Mesothelial cell of epicardium (in vitro differentiated cells): ENCODE measurements around the genes SPATA46, CCDC190, RGS4 and RGS5.

DNA sequence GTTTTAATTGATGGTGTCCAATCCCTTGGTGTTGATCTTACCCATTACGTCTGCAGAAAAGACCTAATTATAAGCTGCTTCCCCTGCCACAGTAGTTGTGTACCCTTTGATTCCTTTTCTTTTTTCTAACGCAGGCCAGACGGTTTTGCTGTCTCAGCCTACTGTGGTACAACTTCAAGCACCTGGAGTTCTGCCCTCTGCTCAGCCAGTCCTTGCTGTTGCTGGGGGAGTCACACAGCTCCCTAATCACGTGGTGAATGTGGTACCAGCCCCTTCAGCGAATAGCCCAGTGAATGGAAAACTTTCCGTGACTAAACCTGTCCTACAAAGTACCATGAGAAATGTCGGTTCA is 35.8 kb downstream of the ATF6 start:
- PRO-cap, result no peak

- PRO-cap, result no peak
Measured at GRCh38 chr1:161961199-161961962, 62.3 kb downstream of the OLFML2B start.

DNA sequence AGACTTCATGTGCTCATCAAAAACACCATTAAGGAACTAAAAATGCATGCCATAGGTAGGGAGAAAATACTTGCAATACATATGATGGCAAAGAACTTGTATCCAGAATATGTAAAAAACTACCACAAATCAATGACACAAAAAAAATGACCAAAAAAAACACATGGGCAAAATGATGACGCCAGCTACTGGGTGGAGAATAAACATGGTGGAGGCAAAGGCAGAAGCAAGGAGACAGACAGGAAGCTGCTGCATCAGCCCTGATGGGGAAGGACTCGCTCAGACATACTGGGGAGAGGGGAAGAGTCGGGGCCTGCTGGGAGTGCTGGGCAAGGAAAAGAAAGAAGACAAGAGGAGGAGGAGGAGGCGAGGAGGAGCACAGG is 24.4 kb downstream of the OLFML2B start:
- PRO-cap, result no peak

- PRO-cap, result no peak
Measured at GRCh38 chr1:162017320-162017881, 6.3 kb downstream of the OLFML2B start.

GRCh38 chr1:162189185-162190111 is 120.0 kb downstream of the NOS1AP start:
- PRO-cap, result no peak

- PRO-cap, result no peak
Measured at GRCh38 chr1:162232042-162232329, 144.7 kb downstream of the SPATA46 start.

GRCh38 chr1:162376714-162377034 is at the start of gene SPATA46:
SPATA46 (minus strand) TSS chr1:162376854.
- PRO-cap, result no peak

- PRO-cap, result no peak
Measured at GRCh38 chr1:162386066-162386958, 4.8 kb downstream of the C1orf226 start.

DNA sequence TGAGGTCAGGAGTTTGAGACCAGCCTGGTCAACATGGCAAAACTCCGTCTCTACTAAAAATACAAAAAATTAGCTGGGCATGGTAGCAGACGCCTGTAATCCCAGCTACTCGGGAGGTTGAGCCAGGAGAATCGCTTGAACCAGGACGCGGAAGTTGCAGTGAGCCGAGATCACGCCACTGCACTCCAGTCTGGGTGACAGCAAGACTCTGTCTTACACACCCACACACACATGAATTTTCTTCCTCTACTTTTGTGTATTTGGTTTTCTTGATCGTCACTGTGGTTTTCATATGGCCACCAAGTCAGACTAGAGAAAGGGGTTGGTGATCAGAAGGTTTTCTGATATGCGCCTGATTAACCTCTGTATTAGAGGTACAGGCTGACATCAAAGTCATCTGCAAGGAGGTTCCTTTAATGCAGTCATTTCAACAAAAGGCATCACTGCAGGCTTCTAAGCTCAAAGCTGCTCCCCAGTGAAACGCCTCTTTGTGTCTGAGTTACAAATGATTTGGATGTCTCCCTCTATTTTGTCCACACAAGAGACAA is 11.1 kb downstream of the SH2D1B start:
- PRO-cap, result no peak

- PRO-cap, result no peak
Measured at GRCh38 chr1:162560526-162560942, 988 bp upstream of the UAP1 start.

DNA sequence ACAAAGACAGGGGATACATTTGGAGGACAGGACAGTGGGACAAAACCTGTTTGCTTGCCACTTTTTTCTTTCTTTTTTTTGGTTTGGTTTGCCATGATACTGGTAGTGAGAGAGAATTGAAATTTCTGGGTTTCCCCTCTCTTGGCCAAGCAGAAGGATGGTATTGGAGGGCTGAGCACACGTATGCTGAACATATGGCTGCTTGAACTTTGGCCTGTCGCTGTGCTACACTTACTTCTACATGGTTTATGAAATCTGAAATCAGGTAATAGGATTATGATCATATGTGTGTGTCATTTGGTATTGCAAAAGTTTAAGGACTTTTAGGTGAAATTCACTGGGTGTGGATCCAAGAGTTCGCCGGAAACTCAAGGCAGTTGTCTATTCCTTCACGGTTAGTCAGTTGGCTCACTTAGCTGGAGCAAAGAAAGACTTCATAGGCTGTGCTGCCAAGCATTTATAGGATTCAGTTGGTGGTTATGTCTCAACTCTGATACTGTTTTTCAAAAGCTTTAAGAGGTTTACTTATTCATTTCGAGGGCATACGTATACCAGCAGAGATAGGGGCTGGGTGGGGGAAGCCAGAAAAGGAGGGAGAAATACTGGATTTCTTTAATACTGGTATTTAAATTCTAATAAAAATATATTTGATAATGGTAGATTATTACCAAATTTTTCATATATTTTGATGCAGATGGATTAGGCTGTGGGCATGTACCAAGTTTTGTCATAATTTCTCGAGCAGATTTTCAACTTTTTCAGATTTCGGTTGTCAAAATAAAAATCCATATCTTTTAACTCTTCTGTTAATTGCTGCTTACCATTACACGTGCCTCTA is 1.0 kb downstream of the UAP1 start:
- PRO-cap, result no peak

GRCh38 chr1:162667350-162667768 is 35.1 kb downstream of the DDR2 start:
- PRO-cap, result no peak

DNA sequence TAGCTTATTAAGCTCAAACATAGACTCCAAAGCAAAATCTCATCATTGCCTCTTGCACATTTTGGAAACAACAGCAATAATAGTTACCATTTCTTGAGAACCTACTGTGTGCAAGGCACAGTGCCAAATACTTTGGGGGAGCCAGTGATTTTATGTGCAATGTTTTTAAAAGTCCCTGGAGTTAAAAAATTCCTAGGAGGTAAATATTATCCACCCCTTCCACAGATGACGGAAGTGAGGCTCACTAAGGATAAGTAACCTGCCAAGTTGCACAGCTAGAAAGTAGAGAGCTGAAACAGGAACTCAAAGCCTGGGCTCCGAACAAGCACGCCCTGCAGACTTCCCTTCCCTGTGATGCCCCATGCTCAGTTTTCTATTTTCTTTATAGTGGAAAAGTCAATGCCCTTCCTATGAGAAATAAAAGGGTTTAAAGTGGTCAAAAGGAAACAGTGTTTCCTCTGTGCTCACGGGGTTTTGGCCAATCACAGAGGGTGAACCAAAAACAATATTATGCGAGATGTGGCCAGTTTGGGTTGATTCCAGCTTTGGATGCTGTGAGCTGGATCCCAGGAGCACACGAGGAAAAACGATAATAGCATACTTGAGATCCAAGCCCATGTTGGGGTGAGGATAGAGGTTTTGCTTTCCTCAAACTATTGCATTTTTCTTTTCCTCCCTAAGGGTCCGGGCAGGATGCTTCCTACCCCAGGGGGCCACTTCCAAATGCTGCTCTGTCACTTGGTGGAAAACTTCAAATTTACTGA is 44.5 kb downstream of the DDR2 start:
- PRO-cap, result no peak

- PRO-cap, result no peak
Measured at GRCh38 chr1:162780041-162781120, 10.1 kb upstream of the HSD17B7 start.

- PRO-cap, result no peak
Measured at GRCh38 chr1:162860828-162861376, at the start of gene CCDC190. CCDC190 (minus strand) TSS chr1:162861175.

GRCh38 chr1:162943578-162944047 is 82.6 kb upstream of the CCDC190 start:
- PRO-cap, result no peak

GRCh38 chr1:163069109-163069580 is at the start of gene RGS4:
RGS4 (plus strand) TSS chr1:163069361.
- PRO-cap, result unidirectional peak, plus-strand start at chr1:163069361

- PRO-cap, result no peak
Measured at GRCh38 chr1:163093166-163093752, 24.1 kb downstream of the RGS4 start.

DNA sequence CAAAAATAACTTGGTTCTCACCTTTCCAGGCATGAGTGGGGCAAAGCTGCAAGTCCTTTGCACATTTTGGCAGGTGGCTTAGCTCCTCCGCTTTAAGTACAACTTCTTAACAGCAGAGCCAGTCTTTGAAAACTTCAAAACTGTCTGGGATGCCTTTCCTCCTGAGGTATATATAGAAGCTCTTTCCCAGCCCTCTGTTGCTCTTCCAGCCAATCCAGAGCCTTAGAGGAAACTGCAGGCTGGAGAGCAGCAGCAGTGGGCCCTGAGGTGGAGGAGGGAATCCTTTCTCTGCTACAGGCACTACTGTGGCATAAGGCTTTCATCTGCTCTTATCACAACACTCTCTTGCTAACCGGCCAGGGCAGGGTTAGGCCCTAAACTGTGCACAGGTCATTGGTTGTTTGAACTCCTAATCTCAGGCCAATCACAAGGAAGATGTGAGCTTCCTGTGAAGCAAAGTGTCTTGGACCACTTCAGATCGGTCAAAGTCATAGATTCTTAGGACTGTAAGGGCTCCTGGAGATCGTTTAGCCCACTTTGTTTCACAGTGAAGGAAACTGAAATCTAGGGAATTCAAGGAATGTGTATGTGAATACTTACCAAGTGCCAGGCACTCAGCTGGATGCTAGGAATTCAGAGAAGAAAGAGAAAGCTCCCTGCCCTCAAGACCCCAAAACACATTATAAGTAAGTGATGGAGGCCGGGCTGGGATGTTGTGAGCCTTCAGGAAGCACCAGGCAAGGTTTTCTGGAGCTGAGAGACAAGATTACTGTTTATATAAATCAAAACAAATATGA is at the start of gene RGS5:
RGS5 (minus strand) TSS at position 146 of the 797 bp plus-strand sequence.
- PRO-cap, result no peak

- PRO-cap, result no peak
Measured at GRCh38 chr1:164459009-164459456, 100.0 kb upstream of the PBX1 start.